ENCODE data around the genes TRPC3 and BLTP1.

- PRO-cap: unidirectional peak, minus-strand start at chr4:121952029
Observed at GRCh38 chr4:121951873-121952286, at the start of gene TRPC3. TSS of gene TRPC3 (minus strand) at chr4:121952060.

DNA sequence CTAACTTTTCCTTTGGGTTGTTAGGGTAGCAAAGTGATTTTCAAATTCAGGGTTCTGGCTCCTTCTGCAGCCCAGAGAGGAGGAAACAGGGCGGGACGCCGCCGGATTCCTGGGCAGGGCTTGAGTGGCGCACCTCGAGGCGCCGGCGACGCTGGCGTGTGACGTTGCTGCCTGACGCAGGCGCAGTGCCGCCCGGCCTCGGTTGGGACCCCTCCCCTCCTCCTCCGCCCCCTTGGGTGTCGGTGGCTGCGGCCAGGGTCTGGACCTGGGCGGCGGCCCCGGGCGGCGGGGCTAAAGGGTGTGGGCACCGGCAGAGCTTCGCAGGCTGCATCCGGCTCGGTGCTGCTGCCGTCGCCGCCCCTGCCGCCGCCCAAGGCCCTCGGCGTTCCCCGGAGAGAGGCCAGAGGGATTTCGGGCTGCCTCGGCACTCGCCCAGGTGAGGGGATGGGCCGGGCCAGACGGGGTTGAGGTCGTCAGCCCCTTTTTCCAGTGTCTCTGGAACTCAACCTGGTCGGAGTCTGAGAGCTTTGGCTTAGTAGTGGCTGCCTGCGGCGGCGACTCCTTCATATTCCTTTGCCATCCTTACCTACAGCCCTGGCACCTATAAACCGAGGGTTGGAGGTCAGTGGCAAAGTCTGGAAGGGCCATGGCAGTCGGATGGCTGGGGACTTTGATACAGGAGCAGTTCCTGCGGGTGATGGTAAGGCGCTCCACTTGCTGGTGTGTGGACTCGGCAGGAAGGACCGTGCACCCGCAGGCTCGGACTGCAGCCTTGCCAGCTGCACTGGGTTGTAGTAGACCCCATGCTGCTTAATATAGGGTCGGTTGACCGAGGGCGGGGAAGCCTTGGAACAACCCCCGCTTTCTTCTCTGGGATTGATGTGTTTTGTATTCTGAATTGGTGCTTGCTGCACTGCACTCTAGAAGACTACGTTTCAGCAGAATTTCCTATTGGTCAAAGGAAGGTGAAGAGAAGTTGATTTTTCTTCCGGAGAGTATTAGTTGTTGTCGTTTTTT is at the start of gene BLTP1:
TSS of gene BLTP1 (plus strand) at position 183 of the 1,017 bp plus-strand sequence.
- PRO-cap: bidirectional peak, plus-strand start at position 242 of the sequence, minus-strand start at position 111 of the sequence

DNA sequence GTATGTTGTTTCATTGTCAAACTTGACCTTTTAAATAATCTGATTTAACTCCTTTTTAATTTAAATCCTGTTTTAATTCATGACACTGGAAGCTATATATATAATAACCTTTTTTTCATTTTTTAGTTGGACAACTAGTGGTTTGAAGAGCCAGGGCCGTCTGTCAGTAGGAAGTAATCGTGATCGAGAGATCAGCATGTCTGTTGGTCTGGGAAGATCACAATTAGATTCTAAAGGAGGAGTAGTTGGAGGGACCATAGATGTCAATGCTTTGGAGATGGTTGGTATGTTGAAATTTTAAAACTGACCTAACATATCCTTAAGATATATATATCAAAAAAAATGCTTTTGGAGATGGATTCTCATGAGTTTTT is 29.8 kb upstream of the ADAD1 start:
- PRO-cap: no peak

- PRO-cap: no peak
Observed at GRCh38 chr4:122361820-122362703, 16.7 kb upstream of the ADAD1 start.

GRCh38 chr4:122687521-122688175 is 44.9 kb upstream of the BBS12 start:
- PRO-cap: no peak

DNA sequence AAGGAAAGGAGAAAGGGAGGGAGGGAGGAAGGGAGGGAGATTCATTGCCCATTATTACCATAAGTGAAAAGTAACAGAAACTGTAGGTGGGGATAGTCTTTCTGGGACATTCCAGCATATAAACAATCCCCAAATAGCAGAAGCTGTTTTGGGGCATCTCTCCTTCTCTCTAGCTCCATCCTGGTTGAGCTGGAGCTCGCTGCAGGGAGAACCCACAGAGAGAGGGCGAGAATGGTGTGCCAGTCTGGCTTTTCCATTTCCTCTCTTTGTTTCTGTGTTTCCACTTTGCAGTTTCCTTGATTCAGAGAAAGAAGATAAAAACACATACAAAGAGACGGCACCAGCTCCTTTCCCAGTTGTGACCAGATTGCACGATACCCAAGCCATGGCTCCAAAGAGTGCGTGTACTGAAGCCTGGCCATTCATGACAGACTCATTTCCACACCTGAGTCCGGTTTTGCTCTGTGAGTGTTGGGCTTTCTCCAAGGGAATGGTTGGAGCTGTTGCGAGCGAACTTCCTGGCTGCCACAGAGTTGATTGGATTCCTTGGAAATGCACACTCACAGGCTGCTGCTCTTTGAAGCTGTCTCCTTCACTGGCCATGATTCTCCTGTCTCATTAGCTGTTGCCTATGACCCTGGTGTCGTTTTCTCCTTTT is 44.1 kb upstream of the BBS12 start:
- PRO-cap: no peak

DNA sequence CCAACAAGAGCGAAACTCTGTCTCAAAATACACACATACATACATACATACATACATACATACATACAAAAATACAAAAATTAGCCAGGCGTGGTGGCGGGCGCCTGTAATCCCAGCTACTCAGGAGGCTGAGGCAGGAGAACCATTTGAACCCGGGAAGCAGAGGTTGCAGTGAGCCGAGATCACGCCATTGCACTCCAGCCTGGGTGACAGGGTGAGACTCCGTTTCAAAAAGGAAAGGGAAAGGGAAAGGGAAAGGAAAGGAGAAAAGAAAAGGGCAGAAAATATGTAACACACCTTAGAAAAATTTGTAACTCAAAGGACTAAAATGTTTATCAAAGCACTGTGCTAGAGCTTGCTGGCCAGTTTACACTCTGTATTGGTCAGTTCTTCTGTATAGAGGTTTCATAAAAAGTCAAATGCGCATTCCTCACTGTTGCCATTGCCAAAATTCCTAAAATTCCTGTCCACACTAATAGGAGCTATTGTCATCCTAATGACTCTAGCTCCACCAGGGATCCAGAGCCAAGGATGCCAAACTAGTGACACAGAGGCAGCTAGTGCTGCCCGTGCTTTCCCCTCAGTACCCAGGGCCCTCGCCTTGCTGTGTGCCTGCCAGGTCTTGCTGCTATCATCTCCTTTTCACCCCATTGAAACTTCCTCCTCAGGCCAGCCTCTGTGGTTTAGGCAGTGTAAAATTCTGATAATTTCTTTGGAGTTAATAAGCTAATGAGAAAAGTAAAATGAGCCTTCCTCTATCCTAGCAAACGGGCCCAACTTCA is 43.4 kb upstream of the FGF2 start:
- PRO-cap: no peak

DNA sequence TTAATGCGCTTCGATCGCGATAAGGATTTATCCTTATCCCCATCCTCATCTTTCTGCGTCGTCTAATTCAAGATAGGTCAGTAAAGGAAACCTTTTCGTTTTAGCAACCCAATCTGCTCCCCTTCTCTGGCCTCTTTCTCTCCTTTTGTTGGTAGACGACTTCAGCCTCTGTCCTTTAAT is 658 bp upstream of the FGF2 start:
- PRO-cap: bidirectional peak, plus-strand start outside the sequence, minus-strand start at position 147 of the sequence

DNA sequence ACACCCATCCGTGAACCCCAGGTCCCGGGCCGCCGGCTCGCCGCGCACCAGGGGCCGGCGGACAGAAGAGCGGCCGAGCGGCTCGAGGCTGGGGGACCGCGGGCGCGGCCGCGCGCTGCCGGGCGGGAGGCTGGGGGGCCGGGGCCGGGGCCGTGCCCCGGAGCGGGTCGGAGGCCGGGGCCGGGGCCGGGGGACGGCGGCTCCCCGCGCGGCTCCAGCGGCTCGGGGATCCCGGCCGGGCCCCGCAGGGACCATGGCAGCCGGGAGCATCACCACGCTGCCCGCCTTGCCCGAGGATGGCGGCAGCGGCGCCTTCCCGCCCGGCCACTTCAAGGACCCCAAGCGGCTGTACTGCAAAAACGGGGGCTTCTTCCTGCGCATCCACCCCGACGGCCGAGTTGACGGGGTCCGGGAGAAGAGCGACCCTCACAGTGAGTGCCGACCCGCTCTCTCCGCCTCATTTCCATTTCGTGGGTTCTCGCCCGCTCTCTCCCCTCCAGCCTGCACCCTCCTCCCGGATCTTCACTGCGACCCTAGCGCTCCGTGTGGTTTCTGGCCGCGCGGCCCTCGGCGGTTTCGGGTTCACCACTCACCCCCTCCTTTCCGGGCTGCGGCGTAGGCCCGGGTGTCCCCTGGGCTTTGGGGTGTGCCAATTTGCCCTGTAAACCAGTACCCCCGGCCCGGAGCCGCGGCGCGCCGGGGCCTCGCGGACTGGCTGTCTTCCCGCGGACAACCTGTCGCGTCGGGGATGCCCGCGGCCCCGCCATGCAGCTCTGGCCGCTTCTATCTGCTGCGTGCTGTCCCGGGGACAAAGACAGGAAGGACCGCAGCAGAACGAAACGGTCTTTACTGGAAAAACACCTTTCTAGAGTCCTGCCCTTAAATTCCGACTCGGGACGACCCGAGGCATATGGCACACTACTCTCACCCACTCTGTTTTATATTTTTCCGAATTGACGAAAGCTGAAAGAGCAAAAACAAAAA is 583 bp downstream of the FGF2 start:
- PRO-cap: unidirectional peak, minus-strand start at position 524 of the sequence; unidirectional peak, minus-strand start at position 736 of the sequence; unidirectional peak, minus-strand start at position 775 of the sequence

DNA sequence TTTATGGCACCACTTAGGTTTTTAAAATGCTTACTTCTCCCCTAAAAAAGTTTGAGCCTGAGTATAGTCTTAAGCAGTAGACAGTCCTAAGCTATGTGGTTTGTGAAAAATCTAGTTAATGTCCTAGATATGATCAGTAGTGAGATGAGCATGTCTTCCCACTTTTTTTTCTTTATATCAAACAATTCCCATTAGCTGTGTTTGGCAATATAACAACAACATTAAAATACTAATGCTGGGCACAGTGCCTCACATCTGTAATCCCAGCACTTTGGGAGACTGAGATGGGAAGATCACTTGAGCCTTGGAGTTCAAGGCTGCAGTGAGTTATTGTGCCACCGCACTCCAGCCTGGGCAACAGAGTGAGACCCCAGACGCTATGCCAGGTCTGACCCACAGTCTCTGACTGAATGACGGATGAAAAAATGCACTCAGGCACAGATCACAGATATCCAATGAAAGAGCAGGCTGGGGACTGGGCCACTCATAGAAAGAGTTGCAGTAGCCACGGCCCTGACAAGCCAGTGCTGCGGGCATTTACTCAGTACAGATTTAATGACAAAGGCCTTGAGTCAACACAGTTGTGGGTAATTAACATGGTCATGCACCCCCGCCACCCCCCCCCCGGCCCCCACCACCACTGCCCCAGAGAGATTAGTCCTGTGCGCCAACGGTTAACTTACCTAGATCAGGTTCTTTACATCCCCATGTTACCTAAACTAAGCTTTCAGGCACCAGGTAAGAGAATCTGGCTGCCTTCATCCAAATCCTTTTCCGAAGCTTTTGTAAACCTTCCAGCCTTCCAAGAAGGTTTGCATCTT is 22.7 kb downstream of the NUDT6 start:
- PRO-cap: no peak

GRCh38 chr4:123113128-123113557 is 190.3 kb downstream of the SPATA5 start:
- PRO-cap: no peak

- PRO-cap: no peak
Observed at GRCh38 chr4:123338963-123339265, 57.7 kb upstream of the SPRY1 start.

- PRO-cap: no peak
Observed at GRCh38 chr4:123422224-123422640, 25.6 kb downstream of the SPRY1 start.

DNA sequence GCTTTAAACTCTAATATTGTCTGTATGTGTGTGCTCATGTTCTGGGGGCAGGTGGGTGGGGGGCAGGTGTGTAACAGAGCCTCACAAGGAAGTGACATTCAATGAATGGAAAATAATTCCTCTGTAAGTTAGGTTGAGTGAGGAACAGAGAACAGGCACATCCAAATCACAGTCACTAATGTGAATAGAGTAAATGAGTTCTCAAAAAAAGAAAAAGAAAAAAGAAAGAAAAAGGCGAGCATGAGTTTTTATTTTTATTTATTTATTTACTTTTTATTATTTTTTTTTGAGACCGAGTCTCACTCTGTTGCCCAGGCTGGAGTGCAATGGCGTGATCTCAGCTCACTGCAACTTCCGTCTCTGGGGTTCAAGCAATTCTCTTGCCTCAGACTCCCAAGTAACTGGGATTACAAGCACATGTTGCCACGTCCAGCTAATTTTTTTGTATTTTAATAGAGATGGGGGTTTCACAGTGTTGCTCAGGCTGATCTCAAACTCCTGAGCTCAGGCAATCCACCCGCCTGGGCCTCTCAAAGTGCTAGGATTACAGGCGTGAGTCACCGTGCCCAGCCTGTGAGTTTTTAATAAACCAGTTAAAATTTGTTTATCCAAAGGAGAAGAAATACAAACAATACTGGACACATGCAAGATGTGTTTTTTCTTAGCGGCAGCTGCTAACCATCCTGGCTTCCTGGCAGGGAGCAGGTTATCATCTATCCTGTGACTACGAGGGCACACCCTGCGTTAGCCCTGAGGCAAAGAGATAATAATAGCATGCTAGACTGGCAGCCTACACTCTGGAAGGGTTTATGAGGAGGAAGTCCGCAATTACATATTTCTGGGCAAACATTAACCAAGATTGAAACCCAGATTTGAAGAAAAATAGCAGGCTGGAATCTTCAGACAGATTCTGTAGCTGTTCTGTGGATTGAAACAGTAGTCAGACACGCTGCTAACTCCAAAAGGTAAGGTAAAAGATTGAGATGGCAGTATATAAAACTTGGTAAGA is 191.3 kb downstream of the SPRY1 start:
- PRO-cap: no peak

DNA sequence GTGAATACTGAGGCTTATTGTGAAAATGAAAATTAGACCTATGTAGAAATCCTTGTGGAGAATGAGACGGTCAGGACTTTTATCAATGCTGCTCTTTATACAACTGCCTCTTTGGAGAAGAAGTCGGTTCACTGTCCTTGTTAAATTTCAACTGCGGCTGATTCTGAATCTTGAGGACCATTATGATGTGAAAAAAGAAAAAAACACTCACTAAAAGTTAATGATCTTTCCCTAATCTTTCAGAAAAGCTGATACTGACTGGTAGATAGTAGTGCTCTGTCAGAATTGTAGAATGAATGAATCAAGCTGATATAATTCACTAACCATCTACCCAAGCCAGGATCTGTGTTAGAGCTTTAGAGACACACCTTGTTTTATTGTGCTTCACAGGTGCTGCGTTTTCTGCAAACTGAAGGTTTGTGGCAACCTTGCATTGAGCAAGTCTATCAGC is 204.8 kb downstream of the SPRY1 start:
- PRO-cap: no peak

DNA sequence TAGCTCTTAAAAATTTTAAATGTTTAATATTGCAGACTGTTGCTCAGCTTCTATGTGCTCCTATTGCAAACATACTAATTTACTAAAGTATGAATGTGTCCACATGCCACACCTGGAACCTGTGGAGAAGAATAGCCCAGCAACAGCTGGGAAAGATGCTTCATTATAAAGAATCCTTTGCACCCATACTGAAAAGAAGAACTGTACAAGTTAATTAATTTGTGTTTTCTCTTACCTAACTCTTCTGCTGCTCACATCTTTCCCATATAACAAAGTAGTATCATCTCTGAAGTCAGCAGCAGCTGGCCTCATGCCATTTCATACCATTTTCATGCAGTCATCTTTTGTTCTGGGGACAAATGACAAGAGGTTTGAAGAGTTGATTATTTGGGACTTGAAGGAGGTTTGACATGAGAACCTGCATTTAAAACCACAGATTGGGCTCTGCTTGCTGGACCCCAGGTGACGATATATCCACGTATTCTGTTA is 430.2 kb downstream of the SPRY1 start:
- PRO-cap: no peak

GRCh38 chr4:124027527-124028015 is 631.0 kb downstream of the SPRY1 start:
- PRO-cap: no peak

- PRO-cap: no peak
Observed at GRCh38 chr4:125192681-125192996, 122.1 kb upstream of the FAT4 start.

DNA sequence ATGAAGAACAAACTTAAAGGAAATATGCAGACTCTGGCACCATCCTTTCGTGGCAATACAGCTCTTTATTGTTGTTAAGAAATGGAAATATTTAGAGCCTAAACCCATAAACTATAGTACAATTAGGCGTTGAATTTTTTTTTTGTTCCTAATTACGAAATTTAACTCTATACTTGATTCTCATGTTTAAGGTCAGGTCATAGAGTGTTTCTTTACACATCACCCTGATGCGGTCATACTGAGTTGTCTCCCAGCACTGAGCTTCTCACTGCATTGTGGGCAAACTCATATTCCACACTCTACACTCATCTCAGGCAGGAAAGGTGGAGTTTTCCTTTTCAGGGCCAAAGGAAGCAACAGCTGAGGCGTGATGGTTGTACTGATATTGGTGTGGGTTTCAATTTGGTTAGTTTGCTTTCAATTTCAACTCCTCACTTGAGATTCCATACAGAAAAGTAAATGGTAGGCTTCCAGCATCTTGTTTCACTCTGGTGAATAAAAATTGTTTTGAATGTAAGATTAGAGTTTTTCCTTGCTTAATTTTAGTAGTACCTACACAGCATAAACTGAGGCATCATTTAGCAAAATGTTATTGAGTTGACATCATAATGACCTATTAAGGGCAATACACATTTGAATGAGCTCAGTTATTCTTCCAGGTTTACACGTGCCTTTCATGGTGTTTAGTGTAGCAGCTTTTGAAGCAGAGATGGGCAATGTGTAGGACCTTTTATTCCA is 75.5 kb downstream of the FAT4 start:
- PRO-cap: no peak

DNA sequence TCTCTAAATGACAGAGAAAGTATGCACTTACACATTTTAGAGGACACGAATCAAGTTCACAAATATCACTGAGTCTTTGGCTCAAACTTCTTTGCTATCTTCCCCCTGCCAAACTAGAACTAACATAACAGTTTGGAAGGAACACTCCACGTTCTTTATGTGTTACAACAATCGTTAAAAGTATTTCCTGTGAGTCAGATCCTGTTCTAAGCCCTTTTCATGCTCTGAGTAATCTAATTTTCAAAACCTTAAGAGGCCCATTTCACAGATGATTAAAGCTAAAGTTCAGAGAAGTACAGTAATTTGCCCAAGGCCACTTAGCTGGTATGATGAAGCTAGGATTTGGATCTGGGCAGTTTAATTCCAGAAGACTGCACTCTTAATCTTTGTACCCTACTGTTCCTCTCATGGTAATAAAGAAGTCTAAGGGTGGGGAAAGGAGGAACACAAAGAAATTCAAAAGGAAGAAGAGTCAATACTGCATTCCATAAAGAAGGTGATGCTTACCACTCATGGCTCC is 854.4 kb upstream of the INTU start:
- PRO-cap: no peak